Neutrophil (primary cell): ENCODE measurements around a stretch of chr19.

- PRO-cap, result no peak
Observed at GRCh38 chr19:246318-246693, 44.9 kb downstream of the PLPP2 start.

GRCh38 chr19:308496-308980, 17.3 kb upstream of the PLPP2 start:
- PRO-cap, result no peak

DNA sequence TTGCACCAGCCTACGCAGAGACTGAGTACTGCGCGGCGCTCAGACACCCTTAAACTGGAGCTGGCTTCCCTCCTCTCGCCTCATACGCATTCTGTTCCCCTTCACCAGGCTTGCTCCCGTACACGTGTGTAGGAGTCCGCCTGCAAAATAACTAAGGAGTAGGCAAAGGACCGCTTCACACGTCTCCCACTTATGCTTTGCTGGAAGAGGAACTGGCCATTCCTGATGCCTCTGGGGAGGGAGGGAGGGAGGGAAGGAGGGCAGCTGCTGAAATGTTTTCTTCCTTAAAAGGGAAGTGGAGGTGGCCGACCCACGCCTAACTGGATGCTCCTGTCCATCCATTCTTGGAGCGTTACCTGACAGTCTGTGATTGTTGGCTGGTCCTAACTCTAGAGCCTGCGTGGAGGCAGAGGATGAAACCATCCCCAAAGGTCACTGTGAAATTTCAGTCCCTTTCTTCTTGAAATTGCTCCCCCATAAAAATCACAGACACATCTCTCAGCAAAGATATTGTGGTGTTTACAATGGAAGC, 7.5 kb downstream of the THEG start:
- PRO-cap, result no peak

DNA sequence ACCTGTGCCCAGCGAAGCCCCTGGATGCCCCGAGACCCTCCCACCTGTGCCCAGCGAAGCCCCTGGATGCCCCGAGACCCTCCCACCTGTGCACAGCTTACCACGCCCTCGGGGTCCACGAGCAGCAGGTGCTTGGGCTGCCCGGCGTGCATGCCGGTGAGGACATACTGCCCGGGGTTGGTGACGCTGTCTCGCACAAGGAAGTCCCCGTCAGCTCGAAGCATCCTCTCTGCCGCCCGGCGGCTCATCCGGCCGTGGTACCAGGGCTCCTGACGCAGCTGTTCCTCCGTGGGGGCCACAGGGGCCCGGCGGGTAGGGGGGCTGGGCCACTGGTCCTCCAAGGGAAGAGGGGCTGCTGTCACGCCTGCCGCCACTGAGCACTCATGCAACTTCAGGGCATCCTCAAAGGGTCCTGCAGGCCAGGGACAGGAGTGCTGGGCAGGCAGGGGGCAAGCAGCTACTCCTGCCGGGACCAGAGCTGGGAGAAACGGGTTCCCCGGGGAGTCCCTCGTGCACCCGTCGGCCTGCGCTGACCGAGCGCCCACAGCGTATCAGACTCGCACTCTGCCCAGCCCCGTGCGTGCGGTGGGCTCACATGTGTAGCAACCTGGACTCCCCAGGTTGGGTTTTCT, 13.2 kb upstream of the C2CD4C start:
- PRO-cap, result no peak

DNA sequence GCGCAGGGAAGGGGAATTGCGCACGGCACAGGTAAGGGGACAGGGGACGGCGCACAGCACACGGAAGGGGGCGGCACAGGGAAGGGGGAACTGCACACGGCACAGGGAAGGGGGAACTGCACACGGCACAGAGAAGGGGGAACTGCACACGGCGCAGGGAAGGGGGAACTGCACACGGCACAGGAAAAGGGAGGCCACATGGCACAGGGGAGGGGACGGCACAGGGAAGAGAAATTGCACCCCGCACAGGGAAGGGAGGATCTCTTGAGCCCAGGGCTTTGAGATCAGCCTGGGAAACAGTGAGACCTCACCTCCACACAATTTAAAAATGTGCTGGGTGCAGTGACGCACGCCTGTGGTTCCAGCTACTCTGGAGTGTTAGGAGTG, 18.8 kb upstream of the C2CD4C start:
- PRO-cap, result no peak

DNA sequence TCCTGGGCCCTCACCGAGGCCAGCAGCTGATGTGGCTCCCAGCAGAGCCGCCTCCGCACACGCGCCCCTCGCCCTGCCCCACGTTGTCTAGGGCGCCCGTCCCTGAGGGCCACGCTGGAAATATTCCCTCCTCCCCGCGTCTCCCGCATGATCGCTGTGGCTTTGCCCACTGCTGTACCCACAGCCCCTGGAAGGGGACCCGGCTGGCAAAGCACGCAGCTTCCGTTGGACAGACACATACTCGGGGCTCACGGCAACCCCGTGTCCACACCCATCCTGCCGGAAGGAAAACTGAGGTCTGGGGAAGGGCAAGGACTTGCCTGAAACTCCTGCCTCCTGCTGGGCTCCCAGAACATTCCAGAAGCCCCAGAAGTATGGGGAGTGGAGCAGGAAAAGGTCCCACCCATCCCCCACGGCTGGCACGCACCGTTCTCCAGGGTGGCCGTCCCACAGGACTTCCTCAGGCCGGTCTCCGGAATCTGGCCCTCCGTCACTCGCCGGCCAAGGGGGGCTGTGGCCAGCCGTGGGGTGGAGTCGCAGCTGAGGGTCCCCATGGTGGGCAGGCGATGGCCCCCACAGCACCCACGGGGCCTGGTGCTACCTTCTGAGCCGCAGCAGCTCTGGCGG, 476 bp downstream of the ODF3L2 start:
- PRO-cap, result no peak

DNA sequence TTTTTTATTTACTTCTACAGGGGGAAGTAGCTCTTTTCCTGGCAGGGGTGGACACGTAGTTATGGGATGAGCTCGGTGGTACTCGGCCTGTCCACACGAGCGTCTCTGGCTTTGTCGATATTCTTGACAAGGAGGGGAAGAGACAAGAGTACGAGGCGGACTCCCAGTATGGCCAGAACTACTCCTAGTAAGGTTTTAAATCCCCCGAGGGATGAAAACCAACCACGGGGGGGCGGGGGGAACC, 5.6 kb upstream of the BSG start:
- PRO-cap, result no peak

GRCh38 chr19:567221-567651, 5.2 kb upstream of the BSG start:
- PRO-cap, result unidirectional peak, plus-strand start at chr19:567563

GRCh38 chr19:791588-792216, 5.5 kb upstream of the PTBP1 start:
- PRO-cap, result no peak

DNA sequence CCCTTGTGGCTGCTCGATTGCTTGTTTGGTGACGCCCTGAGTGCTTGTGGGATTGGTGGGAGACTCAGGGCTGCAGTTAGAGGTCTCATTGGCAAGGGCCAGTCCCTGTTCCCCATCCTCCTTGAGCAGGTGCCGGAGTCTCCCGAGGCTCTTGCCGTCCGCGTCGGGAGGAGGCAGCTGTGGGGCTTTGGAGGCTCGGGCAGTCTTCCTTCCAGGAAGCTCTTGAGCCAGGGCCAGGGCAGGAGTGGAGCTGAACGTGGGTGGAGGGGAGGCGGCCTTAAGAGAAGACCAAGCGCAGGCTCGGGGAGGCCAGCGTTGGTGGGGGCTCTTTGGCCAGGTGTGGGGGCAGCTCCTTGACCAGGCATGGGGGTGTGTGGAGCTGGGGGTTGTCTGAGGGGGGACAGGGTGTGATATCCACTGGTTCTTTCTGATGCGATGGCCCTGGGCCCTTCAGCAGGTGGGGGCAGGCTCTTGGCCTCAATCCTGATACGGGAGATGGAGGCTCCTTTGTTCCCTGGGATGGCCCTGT, 4.9 kb downstream of the PTBP1 start:
- PRO-cap, result no peak

DNA sequence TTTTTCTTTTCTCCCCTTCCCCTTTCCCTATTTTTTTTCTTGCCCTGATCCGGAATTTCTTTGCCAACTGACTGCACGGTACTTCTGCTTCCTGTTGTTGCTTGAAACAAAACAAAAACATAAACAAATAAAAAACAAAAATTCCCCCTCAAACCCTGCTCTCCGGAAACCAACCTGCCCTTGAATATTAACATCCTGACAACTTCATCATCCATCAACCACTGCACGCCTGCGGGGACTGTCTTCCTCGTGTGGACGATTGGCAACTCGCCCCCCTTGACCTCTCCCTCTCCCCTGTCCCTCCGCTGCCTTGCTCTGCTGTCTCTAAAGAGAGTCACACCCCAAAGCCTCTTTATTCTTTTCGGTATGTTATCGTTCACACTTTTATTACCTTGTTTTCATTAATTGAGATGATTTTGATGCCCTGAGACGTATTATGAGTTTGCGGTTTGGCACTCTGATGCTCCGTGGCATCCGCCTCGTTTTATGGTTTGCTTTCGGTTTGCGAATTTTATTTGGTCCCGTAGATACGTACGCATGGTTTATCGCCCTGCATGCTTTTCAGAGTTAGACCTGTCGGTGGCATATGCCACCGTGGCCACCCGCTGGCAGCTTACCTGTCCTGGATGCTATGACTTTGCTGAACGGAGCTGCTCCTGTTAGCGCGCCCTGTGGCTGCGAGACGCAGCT, 10.4 kb downstream of the PTBP1 start:
- PRO-cap, result no peak

GRCh38 chr19:811816-812499, 9.8 kb downstream of the PLPPR3 start:
- PRO-cap, result no peak

- PRO-cap, result no peak
Observed at GRCh38 chr19:847774-848200, 4.3 kb upstream of the ELANE start.

GRCh38 chr19:891566-892337, 1.2 kb downstream of the MED16 start:
- PRO-cap, result no peak

GRCh38 chr19:899923-900444, 7.0 kb upstream of the MED16 start:
- PRO-cap, result no peak

- PRO-cap, result no peak
Observed at GRCh38 chr19:918572-919183, 1.5 kb downstream of the KISS1R start.

- PRO-cap, result no peak
Observed at GRCh38 chr19:919184-919719, 2.1 kb downstream of the KISS1R start.

GRCh38 chr19:934604-935516, 9.0 kb downstream of the ARID3A start:
- PRO-cap, result no peak

DNA sequence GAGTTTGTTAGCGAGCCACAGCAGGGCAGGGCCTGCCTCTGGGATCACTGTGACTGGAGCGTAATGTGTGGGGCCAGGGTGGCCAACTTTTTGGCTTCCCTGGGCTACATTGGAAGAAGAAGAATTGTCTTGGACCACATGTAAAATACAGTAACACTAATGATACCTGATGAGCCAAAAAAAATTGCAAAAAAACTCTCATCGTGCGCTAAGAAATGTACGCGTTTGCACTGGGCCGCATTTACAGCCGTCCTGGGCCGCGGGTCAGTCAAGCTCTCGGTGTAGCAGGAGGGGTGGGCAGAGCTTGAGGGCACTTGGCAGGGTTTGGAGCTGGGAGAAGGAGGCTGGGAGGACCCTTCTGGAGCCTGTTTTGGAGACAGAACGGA, 14.3 kb downstream of the ARID3A start:
- PRO-cap, result no peak

- PRO-cap, result no peak
Observed at GRCh38 chr19:960636-961502, 23.3 kb upstream of the WDR18 start.